ENCODE measurements around a stretch of chr7.

DNA sequence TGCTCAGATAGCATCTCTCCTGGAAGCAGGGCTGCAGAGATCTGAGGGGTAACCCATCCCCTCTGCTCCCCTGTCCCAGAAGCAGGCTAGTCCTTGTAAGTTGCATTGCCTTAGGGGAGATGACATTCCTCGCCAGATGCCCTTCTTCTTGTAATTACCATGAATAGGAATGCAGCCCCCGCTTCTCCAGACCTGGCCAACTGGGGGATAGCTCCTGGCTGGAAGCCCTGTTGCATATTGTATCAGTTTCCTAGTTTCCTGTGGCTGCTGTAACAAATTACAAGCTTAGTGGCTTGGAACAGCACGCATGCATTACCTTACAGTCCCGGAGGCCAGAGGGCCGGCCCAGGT lies 47.5 kb upstream of the EN2 start:
- RRBS: no CpG with 5 or more reads among the region's 5 CpGs

DNA sequence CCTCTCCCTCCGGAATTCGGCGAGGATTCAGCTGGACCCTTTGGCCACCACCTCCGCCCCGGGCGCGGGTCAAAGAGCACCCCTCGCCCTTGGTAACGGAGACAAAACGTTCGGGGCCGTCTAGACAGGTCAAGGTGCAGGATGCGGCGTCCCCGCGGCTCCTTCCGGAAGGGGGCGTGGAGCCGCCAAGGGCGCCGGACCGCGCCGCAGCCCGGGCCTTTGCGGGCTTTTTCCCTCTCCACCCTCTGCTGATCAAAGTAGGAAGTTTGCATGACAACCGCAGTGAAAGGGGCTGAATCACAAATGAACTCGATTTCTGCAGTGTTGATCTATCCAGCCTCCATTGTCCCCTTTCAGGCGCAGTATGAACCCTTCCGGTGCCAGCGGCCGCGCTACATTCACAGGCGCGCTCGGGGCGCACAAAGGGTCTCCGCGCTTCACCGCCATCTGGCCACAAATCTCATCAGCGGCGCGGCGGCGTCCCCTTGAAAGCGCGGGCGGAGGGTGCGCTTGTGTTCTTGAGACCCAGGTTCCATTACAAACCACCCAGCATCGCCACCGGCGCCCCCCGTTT lies 36.5 kb downstream of the CNPY1 start:
- RRBS: 5% methylated on average over 10 of the region's 53 CpGs

DNA sequence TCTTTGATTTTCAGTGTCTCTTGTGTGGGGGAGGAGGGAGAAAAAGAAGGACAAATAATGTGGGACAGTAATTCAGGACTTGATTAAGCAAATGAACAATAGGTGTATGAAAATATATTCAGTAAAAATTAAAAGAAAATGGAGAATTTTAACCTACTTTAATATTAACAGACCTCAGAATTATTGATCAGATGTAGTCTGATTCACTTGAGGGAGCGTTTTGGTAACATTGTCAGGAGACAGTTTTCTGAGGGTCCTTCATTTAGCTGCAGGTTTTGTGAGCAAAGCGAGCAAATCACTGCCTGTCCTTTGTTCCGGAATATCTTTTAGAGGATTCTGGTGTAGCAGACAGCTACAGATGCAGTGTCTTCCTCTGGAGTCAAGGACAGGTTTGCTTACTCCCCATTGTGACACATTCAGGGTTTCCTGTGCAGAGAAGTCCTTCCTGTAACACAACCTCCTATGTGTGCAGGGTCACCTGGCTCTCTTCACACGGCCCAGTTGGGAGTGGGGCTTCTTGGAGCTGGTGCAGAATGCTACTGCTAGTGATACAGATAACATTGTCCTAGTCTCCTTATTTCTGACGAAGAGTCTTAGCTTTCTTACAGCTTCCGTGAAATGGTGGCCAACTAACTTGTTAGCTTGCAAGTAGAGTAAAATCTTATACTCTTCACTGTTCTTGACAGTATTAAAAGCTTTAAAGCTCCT lies 47.8 kb downstream of the RBM33 start:
- RRBS: no CpG with 5 or more reads among the region's 6 CpGs

- RRBS: 4% methylated on average over 15 of the region's 40 CpGs
Observed at GRCh38 chr7:155803656-155804162, 8.6 kb downstream of the SHH start.

- RRBS: 2% methylated on average over 29 of the region's 48 CpGs
Observed at GRCh38 chr7:155805367-155805935, 6.8 kb downstream of the SHH start.

DNA sequence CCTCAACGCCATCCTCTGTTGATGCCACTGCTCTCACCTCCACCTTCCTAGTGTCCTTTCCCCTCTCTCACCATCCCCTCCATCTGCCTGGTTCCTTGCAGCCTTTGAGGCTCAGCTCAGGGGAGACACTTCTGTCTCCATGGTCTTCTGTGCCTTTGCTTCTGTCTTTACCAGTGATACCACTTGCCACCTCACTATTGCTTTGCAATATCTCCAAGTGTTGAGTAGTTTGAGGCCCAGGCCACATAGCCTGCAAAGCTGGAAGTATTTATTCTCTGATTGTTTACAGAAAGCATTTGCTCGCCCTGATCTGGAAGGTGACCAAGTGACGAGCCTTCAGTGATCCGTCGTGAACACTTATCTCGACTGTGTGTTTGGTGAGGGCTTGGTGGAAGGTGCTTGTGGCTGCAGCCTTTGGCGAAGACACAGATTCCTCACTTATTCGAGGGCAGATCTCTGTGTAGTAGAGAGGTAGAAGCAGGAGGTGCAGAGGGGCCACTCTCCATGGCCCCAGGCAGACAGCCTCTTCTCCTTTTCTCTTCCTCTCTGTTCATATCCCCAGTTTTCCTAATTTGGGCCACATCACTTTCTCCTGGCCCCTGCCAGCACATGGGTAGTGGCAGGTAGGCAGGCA lies 105.0 kb upstream of the SHH start:
- RRBS: no CpG with 5 or more reads among the region's 8 CpGs

DNA sequence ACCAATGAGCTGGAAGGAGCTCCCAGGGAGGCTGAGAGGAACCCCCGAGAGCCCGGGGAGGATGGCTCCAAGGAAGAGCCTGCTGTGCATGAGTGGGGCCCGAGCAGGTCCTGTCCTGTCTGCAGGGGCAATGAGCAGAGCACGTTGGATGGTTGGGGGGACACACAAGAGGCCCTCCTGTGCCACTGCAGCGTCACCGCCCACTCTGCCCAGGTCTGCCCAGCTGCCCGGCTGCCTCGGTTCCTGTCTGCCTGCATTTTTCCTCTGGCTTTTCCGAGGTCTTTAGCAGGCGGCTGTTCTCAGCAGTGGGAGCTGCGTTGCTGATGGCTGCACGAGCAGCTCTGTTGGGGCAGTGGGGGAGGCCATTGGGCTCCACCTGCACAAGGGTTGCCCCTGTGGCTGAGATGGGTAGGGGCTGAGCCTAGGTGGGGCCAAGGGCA lies 141.4 kb upstream of the SHH start:
- RRBS: no CpG with 5 or more reads among the region's 12 CpGs

DNA sequence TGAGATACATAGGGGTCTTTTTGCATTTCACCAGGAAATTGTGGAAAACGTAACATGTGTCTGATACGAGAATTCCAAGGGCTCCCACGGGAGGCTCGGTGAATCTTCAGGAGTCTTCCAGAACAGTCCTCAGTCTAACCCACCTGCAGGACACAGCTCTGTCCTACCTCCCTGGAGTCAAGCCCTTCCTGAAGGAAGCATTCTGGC lies 105.2 kb upstream of the RNF32 start:
- RRBS: no CpG with 5 or more reads among the region's 4 CpGs

DNA sequence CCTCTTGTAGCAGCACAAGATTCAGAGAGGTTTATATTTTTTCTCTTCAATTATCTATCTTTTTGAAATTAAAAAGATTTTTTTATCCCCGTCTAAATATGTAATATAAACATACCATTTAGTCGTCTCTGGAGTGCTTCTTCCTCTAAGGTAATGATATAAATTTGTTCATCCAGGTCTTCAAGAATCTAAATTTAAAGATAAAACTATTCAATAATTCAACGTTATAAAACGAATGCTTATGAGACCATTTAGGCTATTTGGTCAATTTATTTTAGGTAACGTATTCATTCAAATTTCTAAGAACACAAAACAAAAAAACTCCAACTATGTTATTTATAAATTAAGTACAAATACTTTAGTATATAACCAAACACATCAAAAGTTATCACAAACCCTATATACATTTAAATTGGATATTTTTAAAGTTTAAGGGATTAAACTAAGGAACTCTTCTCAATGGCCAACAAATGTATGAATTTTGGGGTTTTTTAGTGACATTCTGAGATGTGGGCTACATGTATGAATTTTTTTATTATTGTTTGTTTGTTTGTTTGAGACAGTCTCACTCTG lies 115.8 kb downstream of the RNF32 start:
- RRBS: no CpG with 5 or more reads among the region's 5 CpGs

DNA sequence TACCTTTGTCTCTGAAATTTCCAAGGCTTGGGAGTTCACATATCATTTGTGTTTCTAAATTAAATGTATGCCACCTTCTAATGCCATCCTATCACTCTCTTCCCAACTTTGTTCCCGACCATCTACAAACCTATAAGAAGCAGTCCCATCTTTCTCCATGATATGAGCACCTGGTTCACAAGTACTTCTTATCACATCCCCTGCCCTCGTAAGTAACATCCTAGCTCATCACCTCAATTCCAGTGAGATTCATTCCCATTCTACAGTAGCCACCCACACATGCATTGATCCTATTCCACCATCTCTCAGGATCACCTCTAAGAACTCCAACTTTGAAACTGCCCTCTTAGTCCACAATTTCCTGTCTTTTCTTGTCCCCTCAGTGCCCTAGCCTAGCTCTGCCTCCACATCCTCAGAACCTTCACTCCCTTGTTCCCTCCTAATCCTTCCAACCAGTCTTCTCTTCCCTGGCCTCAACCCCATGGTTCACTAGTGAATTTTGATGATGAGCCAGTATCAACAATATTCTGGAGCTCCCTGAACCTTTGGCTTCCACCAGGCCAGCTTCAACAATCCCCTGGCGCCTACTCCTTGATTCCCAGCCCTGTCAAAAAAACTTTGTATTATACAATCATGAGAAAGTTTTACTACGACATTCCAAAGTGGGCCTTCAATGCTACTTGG lies 116.6 kb downstream of the LMBR1 start:
- RRBS: no CpG with 5 or more reads among the region's 4 CpGs

DNA sequence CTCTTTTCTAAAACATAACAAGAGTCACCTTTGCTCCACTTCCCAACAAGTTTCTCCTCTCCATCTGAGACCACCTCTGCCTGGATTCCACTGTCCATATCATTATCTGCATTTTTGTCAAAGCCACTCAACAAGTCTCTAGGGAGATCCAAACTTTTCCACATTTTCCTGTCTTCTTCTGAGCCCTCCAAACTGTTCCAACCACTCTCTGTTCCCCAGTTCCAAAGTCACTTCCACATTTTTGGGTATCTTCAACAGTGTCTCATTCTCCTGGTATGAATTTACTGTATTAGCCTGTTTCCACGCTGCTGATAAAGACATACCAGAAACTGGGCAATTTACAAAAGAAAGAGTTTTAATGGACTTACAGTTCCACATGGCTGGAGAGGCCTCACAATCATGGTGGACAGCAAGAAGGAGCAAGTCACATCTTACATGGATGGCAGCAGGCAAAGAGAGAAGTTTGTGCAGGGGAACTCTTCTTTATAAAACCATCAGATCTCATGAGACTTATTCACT lies 31.1 kb downstream of the LMBR1 start:
- RRBS: no CpG with 5 or more reads among the region's 1 CpG

DNA sequence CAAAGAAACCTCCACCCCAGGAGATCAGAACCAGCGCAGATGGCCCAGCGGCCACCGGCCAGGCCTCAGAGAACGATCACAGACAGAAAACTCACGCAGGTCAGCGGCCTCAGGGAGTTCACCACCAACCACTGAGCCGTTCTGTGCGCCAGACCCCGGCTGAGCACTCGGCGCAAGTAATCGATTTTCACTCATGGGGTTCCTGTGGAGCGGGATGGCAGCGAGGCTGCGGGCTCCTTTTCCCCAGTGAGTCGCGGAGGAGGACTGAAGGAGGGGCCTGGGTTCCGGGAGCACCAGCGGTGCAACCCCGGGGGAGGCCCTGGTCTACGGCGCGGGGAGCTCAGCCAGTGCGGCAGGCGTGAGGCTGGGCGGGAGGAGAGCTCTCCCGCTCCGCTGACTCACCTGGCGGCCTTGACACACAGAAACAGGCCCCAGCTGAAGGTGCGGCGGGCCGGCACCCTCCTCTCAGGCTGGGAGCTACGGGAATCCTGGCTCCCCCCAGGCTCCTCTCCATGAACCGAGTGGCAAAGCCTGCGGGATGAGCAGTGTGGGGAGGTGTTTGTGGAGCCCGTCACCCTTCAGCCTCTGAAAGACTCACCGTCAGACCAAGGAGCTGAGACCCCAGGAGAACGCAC lies 6.9 kb upstream of the NOM1 start:
- RRBS: no CpG with 5 or more reads among the region's 38 CpGs

DNA sequence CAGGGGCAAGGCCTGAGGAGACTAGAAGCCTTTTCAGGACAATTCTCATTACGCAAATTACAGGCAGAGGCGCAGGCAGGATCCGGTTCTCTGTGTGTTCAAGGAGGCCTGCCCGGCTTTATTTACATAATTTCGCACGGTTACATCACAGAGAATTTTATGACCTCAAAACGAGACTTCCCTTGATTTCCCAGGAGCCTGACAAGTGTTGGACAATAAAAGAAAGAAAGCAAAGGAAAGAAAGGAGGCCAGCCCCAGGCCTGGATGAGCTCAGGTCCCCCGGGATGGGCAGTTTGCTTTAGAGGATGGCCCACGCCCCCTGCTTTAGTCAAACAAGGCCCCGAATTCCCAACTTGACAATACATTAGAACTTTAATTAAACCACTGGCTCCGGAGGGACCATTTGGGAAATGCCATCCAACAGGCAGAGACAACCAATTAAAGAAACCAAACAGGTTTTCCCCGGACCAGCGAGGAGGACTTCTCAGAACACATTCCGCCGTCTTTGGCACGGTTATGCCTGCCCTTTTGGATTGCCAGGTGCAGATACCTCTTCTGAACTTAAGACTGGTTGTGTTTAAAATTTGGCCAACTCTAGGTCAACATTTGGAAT lies 2.9 kb downstream of the MNX1 start:
- RRBS: 45% methylated on average over 2 of the region's 16 CpGs

- RRBS: 3% methylated on average over 12 of the region's 59 CpGs
Observed at GRCh38 chr7:157018917-157019695, 8.6 kb upstream of the MNX1 start.

GRCh38 chr7:157139044-157140081 lies 637 bp downstream of the UBE3C start:
- RRBS: 2% methylated on average over 23 of the region's 90 CpGs

GRCh38 chr7:157140082-157140640 lies 1.4 kb downstream of the UBE3C start:
- RRBS: no CpG with 5 or more reads among the region's 10 CpGs

DNA sequence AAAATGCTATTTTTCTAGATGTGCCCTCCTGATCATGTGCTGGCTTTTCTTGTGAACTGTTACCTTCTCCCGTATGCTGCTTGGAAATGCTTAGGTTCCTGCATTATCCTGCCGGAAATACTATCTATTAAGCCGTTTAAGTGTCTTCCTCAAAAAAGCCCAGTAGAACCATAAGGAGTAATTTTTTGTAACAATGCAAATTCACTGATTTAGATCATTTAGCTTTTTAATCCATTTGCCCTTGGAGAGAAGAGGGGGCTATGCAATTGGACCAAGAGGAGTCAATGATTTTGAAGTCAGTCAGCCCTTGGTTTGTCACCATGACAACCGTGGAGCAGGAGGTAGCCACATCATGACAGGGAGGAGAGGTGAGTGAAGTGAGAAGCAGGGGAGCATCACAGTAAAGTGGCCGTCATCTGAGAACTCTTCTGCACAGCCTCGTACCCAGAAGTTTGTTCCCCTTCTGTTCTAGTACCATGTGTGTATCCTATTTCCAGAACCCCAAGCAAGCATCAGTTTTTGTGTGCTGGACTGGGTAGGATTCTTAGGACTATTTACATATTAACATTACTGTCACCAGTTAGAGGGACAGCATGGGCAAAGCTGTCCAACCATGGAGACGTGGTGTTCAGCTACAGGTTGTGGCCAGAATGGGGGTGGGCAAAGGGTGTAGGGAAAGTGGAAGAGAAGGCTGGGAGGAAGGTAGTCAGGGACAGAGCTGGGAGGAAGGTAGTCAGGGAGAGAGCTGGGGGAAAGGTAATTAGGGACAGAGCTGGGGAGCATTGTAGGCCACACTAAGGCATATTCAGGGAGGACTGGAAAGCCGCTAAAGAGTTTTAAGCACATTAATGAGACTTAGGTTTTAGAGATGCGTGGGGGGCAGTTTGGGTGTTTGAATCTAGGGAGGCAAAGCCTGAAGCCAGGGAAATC lies 13.0 kb downstream of the UBE3C start:
- RRBS: no CpG with 5 or more reads among the region's 9 CpGs

DNA sequence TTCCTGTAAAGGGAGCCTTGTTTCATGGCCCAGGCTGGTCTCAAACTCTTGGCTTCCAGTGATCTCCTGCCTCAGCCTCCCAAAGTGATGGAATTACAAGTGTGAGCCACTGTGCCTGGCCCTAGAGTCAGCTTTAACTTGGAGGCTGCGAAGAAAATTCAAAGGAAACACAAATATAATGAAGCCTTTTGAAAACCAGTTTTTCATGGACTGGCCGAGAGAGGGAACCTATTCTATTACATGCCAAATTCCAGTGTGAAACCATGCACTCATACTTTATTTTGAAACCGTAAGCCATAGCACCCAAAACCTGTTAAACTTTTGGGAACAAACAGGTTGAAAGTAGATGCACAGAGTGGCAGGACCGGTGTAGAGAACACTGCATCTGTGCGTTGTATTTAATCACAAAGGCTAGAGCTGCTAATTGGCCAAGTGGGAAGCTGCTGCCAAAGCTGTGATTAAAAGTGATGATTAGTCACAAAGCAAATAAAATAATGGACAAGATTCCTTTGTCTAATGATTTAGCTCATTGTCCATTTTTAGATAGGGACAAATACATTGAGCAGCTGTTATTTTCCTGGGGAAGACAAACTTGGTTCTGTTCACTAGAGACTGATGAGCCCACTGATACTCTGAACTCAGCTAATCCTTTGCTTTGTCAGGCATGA lies 19.5 kb downstream of the UBE3C start:
- RRBS: no CpG with 5 or more reads among the region's 5 CpGs

- RRBS: no CpG with 5 or more reads among the region's 5 CpGs
Observed at GRCh38 chr7:157204637-157205352, 66.1 kb downstream of the UBE3C start.

DNA sequence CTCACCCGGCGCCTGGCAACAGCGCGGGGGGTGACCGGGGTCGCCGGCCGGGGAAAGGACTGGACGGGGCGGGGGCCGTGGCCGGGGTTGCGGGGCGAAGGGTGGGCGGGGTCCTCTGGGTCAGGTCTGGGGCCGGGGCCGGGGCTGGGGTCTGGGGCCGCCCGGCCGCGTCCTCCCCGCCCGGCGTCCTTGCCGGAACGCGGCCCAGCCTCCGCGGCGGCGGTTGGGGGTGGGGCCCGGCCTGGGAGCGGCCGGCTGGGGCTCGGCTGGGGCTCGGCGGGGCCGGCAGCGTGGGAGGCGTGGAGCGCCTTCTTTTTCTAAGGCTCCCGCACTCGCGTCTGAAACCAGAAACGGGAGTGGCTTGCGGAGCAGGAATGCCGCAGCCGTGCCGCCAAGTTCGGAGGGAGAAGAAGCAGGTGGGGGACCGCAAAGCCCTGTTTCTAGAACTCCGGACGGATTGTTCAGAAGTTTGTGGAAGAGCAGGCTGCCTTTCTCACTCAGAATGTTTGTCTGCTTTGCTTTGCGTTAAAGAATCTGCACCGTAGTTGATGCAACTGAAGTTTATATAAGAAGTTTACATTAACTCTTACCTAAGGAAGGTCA lies 510 bp downstream of the DNAJB6 start:
- RRBS: 2% methylated on average over 13 of the region's 55 CpGs

All from renal cortical epithelial cell (primary cell).